Cardiac muscle cell (in vitro differentiated cells and primary cell): ENCODE measurements around the gene CNR2.

DNA sequence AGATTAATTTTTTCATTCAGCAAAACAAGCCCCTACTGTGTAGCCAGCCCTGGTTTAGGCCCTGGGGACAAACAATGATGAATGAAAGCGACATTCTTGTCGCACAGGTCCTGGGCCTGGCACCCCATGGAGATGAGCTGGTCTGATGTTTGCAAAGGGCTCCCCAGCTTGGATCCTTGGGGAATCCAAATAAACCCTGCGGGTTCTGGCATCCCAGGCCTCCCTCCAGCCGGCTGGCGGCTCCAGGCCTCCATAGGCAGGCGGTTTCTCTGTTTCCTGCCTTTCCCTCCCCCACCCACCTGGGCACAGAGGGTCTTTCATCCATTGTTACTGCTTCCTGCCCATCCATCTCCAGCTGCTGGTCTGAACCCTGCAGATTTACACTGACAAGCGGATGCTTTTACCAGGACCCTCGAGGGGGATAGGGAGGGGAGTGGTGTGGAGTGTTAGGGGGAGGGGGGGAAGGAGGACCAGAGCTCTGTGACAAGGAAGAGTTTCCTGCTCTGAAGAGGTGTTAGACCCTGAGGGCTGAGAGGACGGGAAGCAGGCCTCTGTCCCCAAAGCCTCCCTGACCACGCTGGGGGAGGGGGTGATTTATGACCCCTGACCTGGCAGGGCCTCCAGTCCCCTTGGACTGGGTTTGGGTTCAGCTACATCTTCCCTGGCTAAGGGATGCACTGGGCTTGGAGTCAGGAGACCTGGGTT lies 39.2 kb upstream of the ID3 start:
- RAMPAGE, long total RNA: no peak
- RRBS: no CpG with 5 or more reads among the region's 10 CpGs

GRCh38 chr1:23694163-23695039 lies 2.8 kb downstream of the RPL11 start:
- RAMPAGE, long total RNA: no peak
- RRBS: no CpG with 5 or more reads among the region's 11 CpGs

DNA sequence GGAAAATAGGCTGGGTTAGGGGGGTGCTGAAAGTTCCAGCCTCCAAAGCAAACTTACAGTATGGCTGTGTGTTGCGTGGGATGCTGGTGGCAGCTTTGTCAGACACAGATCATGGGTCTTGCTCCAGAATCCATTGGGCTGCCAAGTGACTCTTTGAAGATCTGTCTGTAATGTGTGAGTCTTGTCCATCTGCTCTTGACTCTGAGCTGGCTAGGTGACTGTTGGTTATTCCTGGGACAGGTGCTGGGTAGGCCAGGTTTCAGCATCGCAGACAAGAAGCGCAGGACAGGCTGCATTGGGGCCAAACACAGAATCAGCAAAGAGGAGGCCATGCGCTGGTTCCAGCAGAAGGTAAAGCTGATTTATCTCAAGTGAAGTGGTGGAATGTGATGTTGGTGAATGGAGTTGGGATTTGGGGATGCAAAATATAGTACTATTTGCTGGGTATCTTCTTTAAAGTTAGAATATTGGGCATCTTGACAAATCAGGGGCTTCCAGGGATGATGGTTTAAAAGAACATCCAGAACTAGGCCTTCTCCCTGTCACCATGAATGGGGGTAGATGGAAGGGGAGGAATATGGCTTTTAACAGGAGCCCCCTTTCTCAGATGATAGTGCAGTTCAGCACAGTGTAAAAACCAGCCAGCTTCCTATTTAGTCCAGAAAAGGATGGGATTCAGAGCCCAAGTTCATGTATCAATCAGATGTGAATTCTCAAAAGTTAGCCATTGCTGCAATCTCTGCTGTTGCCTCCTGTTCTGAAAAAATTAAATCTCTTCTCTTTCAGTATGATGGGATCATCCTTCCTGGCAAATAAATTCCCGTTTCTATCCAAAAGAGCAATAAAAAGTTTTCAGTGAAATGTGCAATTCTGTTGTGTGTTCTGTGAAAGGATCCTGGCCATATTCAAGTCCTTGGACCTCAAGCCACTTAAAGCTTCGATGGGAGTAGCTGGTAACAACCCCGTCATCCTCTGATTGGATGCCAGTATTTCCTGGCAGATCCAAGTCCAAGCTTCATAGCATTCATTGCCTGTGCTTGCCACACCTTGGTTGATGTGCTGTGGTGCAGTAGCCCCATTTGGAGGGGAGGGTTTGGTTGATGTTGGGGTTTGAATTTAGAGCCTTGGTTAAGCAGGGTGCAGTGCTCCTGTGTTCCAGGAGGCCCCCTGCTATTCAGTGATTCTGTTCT lies 4.3 kb downstream of the RPL11 start:
- RAMPAGE, long total RNA: no peak
- RRBS: no CpG with 5 or more reads among the region's 7 CpGs

GRCh38 chr1:23758873-23760300 lies 16.1 kb downstream of the ELOA start:
- RAMPAGE, long total RNA: no peak
- RRBS: no CpG with 5 or more reads among the region's 16 CpGs

- RAMPAGE, long total RNA: no peak
- RRBS: no CpG with 5 or more reads among the region's 9 CpGs
Measured at GRCh38 chr1:23793280-23793754, 2.4 kb downstream of the LYPLA2 start.

- RAMPAGE, long total RNA: no peak
- RRBS: no CpG with 5 or more reads among the region's 7 CpGs
Measured at GRCh38 chr1:23913160-23913731, at the start of gene CNR2. TSS of gene CNR2 (minus strand) at chr1:23913362.

DNA sequence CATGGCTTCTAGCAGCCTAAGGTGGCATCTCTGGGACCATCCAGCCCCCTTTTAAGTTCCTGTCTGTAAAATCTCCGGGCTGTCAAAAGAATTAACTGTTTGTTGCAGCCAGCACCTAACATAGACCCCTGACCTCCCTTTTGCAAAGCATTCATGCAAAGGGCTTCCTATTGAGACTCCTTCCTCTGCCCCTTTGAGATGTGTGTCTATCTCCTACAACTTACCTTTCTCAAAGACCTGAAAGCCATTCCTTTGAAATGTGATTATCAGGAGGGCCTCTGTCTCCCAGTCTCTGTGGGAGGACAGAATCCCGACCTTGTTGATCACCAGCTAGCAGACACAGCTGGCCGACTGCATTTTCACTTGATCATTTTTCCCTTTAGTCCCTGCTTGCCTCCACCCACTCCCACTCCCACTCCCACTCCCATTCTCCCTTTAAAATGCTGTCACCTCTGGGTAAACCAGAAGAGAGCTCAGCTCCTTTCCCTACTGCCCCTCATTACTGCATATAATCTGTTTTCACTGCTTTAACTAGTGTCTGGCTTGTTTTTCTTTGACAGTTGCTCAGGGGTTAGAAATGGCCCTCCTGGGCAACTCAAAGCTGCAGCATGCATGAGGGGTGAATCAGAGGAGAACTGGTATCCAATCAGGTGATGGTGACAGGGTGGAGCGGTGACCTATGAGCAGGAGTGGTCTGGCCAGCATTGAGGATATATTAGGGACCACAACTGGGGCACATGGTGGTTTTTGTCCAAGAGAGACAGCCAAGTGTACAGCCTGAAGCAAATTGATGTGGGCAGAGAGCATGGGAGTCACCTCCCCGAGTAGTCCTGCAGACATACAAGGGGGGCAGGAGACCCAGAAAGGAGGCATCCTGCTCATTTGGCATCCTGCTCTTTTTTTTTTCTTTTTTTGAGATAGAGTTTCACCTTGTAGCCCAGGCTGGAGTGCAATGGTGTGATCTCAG lies 42.4 kb upstream of the SRSF10 start:
- RAMPAGE, long total RNA: no peak
- RRBS: no CpG with 5 or more reads among the region's 5 CpGs

- RAMPAGE, long total RNA: no peak
- RRBS: no CpG with 5 or more reads among the region's 10 CpGs
Measured at GRCh38 chr1:24046061-24046868, 65.7 kb downstream of the MYOM3 start.

DNA sequence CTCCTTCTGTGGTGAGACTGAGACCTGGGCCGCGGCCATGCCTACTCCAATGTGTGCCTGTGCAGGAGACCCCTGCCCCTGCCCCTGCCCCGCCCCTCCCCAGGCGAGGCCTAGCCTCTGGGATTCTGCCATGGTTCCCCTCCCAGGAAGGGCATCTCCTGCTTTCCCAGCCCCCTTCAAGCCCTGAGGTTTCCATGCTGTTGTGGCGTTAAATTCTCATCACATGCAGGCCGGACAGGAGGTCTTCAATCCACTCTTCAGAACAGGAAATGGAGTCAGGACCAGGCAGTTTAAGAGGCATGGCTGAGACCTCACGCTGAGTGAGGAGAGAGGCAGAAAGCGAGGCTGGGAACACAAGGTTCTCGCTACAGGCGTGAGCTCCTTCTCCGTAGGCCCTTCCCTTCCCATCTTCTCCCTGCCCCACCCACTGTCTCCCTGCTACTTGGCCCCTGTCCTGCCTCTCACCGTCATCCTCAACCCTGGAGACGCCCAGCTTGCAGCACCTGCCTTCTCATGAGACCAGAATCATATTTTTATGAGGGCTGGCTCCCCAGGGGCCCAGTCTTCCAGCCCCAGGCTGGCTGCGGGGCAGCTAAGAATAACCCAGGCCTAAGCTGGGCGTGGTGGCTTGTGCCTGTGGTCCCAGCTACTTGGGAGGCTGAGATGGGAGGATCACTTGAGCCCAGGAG lies 6.8 kb downstream of the MYOM3 start:
- RAMPAGE, long total RNA: no peak
- RRBS: no CpG with 5 or more reads among the region's 15 CpGs

- RAMPAGE, long total RNA: no peak
- RRBS: no CpG with 5 or more reads among the region's 6 CpGs
Measured at GRCh38 chr1:24149799-24150132, 6.8 kb upstream of the IL22RA1 start.

DNA sequence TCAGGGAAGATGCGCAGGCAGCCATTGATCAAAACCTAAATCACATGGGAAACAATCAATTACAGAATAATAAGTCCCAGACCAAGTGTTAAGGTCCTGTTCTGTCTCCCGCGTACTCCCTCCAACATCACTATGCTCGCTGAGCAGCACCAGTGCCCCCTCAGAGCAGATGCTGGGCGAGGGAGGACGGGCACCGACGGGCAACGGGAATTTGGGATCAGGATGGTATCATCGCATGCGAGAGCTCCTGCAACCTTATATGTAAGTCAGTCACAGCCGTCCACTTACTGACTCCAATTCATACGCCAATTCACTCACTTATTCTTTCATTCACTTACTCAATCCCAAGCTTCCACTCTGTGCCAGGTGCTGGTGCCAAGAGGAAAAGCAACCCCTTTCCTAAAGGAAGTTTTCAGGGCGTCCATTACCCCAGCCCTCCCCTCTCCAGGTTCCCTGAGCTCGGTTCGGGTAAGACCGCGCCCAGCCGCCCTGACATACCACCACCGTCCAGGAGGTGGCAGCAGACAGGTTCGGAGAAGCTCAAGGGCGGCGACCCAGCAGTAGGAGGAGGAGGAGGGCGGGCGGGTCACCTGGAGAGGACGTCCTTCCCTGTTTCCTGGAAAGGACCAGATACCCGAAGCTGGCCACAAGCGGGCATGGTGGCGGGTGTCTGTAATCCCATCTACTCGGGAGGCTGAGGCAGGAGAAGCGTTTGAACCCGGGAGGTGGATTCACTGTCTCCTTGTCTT lies 7.4 kb upstream of the IL22RA1 start:
- RAMPAGE, long total RNA: no peak
- RRBS: no CpG with 5 or more reads among the region's 32 CpGs

DNA sequence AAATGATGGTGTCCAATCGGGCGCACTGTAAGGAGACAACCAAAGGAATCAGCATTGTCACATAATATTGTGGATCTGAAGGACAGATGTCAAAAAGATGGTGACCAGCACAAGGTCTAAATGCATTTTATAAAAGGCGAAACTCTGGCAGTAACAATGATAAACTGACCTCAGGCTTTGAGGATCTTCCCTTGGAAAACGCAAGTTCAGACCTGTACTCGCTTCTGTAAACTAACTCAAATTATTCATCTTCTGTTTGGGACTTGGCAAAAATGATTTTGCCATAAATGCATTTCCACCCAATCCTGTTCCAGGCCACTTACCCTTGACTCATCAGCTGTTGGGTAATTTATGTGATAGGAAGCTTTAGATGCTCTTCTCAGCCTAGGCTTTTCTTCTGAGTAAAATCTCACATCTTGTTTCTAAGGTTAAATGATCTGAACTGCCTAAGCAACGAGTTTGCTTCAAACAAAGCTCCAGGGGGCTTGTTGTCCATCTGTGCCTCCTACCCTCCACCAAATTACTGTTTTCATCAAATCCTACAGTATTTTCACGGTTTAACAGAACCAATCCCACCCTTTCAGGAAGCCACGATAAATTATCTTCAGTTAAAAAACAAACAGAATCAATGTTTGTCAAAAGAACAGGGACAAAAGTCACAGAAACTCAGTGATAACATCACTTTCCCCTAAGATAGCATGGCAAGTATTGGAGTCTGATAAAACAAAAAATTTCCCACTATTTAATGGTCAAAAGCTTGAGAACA lies 33.6 kb downstream of the STPG1 start:
- RAMPAGE, long total RNA: no peak
- RRBS: no CpG with 5 or more reads among the region's 8 CpGs

DNA sequence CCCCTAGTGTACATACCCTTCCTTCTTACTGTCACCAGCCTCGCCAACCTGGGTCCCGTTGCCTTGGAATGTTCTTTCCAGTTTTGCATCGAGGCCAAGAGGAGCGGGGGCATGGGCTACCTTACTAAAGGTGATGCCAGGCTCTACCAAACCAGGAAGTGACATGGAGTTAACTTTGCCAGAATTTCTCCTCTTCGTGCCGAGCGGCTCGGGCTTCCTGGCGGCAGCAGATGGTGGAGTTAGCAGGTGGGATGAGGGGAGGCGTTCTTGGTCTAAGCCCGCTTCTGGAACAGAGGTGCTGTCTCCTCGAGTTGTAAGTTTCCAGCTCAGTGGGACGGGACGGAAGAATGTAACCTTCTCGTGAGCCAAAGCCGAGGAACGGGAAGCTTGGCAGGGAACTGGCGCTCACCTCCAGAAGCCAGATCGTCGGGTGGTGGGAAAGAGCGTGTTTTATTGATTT lies 415 bp downstream of the NIPAL3 start:
- RAMPAGE, long total RNA: no peak
- RRBS: no CpG with 5 or more reads among the region's 21 CpGs

DNA sequence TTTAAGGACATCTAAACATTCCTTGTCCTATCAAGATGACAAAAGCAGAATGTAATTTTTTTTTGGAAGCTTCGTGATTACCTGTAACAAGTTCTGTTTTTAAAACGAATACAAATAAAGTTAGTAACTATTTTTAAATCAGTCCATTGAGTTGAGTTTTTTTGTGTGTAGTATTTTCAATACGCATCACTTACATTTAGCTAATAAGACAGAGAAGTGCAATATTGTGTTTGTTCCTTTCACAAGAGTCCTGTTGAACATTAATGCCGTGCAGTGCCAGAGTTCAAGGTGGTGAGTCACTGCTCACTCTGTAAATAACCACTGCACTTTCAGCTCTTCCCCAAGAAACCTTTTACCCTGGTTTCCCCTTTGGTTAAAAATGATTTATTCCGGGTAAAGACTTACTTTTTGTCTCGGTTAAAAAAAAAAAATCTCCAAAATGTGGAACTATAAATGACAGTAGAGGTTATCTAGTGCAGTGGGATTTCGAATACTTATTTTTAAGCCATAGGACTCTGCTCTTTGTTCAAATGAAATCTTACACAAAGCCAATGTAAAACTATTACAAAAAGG lies 14.9 kb upstream of the NCMAP start:
- RAMPAGE, long total RNA: no peak
- RRBS: no CpG with 5 or more reads among the region's 7 CpGs

GRCh38 chr1:24930335-24930732 lies 258 bp upstream of the RUNX3 start:
- RAMPAGE, long total RNA: no peak
- RRBS: 2% methylated on average over 29 of the region's 43 CpGs

DNA sequence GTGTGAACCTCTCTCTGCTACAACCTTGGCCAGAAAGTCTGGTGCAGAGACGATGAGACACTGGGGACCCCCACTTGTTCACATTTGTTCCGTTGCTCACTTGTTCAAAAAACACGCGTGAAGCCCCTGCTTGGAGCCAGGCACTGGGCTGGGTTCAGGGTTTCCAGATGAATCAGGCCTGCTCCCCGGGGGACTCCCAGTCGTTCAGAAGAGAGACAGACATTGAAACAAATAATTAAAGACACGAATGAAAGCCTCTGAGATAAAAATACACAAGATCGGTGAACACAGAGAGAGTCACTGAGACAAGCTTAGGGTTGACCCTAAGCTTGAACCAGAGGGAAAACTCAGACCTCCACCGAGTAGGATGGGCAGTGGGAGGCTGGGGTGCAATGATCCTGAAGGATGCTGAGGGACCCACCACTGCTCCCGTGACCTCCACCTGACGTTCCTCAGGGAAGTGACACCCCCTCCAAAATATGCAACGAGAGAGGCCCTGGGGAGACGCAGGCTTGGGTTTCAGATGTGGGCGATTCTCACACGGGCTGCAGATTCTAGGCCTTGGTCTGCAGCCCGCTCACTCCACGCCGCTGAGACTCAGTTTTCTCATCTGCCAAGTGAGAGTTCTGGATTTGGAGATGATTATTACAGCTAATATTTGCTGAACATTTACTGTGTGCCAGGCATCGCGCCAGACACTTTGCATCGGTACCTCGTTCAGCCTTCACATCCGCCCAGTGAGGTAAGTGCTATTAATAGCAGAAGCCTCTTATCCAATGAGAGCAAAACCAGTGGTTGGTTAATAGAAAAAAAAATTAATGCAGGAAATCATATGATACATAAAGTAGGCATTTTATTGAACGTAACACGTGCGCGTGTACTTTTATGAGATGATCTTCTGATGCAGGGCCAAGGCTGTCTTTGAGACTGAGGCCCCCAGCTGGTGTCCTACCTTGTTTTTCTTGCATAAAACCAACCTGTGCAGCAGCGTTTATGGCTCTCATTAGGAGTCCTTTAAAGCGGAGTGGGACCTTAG lies 101.9 kb upstream of the RUNX3 start:
- RAMPAGE, long total RNA: no peak
- RRBS: no CpG with 5 or more reads among the region's 29 CpGs

- RAMPAGE, long total RNA: no peak
- RRBS: no CpG with 5 or more reads among the region's 13 CpGs
Measured at GRCh38 chr1:25107181-25107663, 125.1 kb downstream of the SYF2 start.

GRCh38 chr1:25194401-25194970 lies 37.8 kb downstream of the SYF2 start:
- RAMPAGE, long total RNA: no peak
- RRBS: no CpG with 5 or more reads among the region's 19 CpGs

- RAMPAGE, long total RNA: no peak
- RRBS: 64% methylated on average over 2 of the region's 11 CpGs
Measured at GRCh38 chr1:25197899-25198426, 34.3 kb downstream of the SYF2 start.

DNA sequence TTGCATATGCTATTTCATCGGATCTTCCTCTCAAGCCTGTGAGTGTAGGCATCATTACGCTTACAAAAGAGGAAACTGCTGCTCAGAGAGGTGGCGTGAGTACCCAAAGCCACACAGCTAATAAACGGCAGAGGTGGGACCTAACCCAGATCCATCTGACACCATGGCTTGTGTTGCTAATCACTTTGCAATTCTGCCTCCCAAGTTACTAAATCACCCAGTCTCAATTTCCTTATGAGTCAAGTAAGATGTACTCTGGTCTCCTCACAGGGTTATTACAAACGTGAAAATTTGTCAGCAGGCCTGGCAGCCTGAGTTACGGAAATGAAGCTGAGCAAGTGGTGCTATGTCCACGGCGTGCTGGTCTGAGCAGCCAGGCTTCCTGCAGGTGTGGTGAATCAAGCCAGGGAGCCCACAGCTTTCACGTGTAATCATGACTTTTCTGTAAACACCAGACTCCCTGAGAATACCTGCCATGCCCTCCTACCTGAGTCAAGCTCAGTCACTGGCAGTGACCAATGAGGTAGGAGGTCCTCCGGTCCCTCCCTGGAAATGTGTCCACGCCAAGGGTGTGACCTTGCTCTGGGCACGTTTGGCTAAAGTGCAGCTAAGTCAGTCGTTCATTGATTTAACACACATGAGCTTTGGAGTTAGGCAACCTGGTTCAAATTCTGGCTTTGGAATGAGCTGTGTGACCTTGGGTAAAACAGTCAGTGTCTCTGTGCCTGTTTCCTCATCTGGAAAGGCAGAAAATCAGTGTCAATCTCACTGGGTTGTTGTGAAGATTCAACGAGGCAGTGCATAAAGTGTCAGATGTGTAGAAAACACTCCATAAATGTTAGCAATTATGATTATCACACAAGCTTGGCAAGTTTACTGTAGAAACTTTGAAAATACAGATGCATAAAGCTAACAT lies 4.9 kb upstream of the RHCE start:
- RAMPAGE, long total RNA: no peak
- RRBS: no CpG with 5 or more reads among the region's 14 CpGs